Smooth muscle cell (in vitro differentiated cells): ENCODE data around the genes OR1I1, PGLYRP2 and OR10H2.

- RAMPAGE, long total RNA = no peak
Measured at GRCh38 chr19:14565831-14566526, 5.9 kb downstream of the NDUFB7 start.

DNA sequence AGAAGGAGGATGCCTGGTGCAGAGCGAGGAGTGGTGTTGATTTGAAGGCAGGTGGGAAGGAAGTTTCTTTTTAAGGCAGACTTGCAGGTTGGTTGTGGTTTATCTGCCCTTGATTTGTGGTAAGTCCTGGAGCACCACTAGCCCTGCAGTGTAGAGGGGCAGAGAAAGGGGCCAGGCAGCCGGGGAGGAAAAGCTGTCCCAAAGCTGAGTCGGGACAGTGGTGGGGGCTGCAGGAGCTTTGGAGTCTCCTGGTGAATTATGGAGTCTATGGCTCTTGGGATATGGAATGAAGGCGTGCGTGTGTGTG is 24.8 kb downstream of the ZNF333 start:
- RAMPAGE, long total RNA = no peak

- RAMPAGE, long total RNA = no peak
Measured at GRCh38 chr19:14783600-14783974, 5.2 kb upstream of the ADGRE2 start.

- RAMPAGE, long total RNA = no peak
Measured at GRCh38 chr19:15081923-15082379, at the start of gene OR1I1. Gene OR1I1, plus strand, starts transcription at chr19:15082211.

DNA sequence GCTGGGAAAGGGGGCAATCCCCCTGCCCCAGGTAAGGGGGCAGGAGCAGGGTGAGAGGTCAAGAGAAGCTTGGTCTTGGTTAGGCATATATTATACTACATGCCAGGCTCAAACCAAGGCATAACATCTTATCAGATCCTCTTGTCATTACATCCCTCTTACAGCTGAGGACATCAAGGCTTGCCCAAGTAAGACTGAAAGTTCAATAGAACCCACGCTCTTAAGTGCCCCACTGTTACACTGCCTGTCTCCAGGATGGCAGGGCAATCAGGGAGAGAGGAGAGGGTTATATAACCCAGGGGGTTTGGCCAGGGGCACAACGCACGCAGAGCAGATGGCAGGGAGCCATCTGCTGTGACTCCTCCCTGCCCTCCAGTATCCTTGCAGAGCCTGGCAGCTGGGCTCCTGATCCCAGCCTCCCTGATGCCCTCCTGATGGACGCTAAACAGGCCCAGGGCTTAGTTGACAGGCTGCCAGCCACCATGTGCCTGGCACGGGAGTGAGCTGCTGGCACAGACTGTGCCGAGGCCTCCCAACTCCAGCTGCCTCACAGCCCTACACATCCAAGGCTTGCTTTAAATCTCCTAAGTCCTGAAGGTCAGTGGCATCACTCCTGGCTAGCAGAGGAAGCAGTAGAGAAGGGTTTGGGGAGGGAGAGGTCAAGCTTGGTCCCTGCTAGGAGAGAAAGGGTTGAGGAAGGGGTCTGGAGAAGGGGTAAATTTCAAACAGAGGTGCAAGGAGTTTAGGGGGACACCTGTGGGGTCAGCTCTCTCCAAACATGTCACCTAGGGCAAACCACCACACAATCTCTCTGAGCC is 1.7 kb downstream of the ILVBL start:
- RAMPAGE, long total RNA = no peak

DNA sequence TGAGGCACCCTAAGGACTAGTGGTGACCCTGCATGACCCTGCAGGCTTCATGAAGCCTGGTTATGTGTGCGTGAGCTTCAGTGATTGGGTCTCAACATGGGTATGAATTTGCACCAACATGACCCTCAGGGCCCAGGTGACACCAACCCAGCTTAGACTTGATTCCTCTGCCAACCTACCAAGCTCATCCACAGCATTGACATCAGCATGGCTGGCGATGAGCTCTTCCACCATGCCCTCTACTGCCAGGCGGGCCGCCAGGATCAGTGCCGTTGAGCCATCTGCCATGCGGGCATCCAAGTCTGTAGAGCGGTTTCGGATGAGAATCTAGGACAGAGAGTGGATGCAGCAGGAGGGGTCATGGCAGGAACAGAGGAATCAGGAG is 35.6 kb downstream of the NOTCH3 start:
- RAMPAGE, long total RNA = no peak

DNA sequence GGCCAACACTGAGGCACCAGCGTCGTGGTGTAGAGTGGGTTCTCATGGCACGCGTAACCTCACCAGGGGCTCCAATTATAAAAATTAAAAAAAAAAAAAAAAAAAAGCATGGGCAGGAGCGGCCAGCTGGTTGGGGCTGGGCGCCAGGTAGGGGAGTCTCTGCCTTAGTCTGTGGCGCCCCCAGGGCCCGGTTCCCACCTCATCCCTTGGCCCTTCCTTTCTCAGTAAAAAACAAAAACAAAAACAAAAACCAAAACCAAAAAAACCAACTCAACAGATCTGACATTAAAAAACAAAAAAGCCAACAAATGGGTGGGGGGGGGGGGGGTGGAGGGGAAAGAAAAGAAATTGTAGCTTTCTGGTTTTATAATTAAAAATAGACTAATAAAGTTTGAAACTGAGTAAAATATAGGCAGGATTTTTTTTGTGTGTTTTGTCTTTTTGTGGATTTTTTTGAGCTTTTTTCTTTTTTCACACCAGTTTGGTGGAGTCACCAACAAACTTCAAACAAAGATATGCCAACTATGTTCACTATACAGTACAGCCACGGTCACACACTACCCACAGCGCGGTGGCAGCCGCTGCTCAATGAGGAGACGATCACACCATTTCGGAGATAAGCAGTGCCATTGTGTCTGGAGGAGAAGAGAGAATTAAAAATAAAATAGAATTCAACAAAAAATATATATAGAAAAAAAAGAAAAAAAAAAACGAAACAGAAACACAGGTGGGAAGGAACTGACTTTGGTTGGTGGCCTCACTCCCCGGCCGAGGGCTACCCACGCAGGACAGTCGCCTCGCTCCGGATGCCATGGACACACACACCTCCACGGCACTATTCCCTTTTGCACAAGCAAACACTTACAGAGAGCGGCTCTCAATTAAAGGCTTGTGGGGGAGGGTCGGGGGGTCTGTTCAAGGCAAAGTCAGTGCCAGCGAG is 5.0 kb upstream of the EPHX3 start:
- RAMPAGE, long total RNA = no peak

GRCh38 chr19:15248556-15249478 is 16.6 kb upstream of the EPHX3 start:
- RAMPAGE, long total RNA = no peak

DNA sequence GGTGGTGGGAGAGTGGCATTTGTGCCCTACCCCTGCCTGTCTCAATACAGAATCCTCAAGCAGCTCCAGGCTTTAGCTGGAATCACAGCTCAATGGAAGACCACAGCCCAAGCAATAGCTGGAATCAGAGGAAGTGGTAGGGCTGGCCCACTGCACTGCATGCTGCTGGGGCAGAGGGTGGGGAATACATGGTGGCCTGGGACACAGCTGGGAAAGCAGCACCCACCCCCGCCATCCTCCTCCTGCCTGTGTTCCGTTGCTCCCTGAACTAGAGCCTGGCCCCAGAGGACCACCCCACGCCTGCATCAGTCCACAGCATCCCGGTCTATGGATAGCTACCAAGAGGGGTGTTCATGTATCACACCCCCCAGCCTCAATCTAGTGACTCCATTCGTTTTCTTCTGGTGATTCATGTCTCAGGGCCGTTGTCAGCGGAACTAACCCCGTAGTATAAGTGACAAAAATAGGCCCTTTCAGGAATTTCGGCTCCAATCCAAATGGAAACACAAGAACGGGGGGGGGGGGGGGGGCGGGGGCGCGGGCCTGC is 18.8 kb upstream of the EPHX3 start:
- RAMPAGE, long total RNA = no peak

GRCh38 chr19:15306350-15306996 is 25.9 kb downstream of the BRD4 start:
- RAMPAGE, long total RNA = no peak

DNA sequence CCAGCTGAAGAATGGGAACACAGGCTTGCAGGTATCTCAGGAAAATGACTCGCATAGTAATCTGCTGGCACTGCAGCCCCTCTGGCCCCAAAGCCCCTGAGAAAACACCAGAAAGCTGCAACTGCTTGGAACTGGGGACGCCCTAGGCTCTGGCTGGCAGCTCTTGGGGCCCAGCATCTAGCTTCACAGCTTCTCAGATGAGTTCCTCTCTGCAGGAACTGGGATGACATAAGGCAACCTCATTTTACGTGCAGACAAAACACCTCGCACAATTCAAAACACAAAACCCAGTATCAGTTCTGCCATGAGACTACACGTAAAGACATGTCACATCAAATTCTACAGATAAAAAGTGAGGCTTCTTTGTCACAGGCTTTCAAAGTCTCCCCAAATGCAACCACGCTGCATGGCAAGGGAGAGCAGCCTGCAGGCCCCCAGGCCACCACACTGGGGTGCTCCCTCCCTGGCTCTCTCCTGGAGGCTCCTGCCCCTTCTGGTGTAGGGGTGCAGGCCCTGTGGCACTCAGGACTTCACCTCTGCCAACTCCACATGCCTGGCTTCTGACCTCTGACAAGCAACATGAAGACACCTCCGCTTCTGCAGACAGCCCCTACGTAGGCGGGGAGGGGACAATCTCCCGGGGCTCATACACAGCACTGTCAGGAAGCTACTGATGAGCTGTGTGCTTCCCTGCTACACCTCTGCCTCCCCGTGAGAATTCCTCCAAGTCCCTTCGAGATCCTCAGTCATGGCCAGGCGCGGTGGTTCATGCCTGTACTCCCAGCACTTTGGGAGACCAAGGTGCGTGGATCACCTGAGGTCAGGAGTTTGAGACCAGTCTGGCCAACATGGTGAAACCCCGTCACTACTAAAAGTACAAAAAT is 14.4 kb downstream of the AKAP8 start:
- RAMPAGE, long total RNA = no peak

- RAMPAGE, long total RNA = no peak
Measured at GRCh38 chr19:15417490-15417969, 1.3 kb downstream of the AKAP8L start.

- RAMPAGE, long total RNA = no peak
Measured at GRCh38 chr19:15466929-15467480, 2.7 kb upstream of the RASAL3 start.

DNA sequence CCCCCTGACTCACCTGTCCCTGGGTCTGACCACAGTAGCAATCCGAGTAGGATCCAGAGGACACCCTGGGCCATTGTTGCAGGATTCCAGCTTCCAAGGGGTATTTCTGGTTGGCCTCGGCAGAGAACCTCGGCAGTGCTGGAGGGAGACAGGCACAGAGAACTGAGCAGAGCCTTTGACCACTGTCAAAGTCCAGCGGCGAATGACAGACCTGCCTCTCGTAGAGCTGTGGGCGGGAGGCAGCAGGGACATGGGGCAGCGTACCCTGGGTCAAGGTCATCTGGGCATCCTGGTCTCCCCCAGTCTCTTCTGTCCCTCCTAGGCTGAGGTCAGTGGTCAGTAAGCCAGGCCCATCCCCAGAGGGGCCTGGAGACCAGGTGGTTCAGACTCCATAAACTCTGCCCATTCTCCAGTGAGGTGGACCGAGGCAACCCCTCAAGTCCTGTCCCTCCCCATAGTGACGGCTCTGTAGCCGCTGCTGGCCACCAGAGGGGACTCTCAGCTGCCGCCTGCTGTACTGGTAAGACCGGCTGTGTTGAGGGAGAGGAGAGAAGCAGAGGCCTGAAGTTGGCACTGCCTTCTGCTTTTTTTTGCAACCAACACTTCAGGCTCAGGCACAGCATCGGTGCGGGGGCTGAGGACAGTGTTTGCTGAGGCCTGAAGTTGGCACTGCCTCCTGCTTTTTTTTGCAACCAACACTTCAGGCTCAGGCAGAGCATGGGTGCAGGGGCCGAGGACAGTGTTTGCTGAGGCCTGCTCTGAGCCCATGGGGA is at the start of gene PGLYRP2:
Gene PGLYRP2, minus strand, starts transcription at position 204 of the 773 bp plus-strand sequence.
- RAMPAGE, long total RNA = no peak

GRCh38 chr19:15499042-15499463 is 9.3 kb upstream of the CYP4F22 start:
- RAMPAGE, long total RNA = no peak

DNA sequence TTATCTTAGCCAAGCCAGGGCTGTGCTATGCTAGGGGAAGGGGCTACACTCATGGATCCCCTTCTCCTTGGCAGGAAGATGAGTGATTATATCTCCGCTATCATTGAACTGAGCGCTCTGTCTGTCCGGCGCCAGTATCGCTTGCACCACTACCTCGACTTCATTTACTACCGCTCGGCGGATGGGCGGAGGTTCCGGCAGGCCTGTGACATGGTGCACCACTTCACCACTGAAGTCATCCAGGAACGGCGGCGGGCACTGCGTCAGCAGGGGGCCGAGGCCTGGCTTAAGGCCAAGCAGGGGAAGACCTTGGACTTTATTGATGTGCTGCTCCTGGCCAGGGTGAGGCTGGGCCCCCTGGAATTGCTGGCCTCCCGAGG is 32.0 kb downstream of the CYP4F22 start:
- RAMPAGE, long total RNA = no peak

GRCh38 chr19:15555703-15556177 is 47.4 kb downstream of the CYP4F22 start:
- RAMPAGE, long total RNA = no peak

- RAMPAGE, long total RNA = no peak
Measured at GRCh38 chr19:15666901-15667191, 6.0 kb upstream of the CYP4F12 start.

GRCh38 chr19:15727815-15728081 is at the start of gene OR10H2:
Gene OR10H2, plus strand, starts transcription at chr19:15728024.
- RAMPAGE, long total RNA = no peak

GRCh38 chr19:15828089-15828625 is 12.7 kb upstream of the OR10H1 start:
- RAMPAGE, long total RNA = no peak